Vermiform appendix (tissue), 1 donor: ENCODE results near the genes SH2D7, CRABP1 and CHRNA5.

DNA sequence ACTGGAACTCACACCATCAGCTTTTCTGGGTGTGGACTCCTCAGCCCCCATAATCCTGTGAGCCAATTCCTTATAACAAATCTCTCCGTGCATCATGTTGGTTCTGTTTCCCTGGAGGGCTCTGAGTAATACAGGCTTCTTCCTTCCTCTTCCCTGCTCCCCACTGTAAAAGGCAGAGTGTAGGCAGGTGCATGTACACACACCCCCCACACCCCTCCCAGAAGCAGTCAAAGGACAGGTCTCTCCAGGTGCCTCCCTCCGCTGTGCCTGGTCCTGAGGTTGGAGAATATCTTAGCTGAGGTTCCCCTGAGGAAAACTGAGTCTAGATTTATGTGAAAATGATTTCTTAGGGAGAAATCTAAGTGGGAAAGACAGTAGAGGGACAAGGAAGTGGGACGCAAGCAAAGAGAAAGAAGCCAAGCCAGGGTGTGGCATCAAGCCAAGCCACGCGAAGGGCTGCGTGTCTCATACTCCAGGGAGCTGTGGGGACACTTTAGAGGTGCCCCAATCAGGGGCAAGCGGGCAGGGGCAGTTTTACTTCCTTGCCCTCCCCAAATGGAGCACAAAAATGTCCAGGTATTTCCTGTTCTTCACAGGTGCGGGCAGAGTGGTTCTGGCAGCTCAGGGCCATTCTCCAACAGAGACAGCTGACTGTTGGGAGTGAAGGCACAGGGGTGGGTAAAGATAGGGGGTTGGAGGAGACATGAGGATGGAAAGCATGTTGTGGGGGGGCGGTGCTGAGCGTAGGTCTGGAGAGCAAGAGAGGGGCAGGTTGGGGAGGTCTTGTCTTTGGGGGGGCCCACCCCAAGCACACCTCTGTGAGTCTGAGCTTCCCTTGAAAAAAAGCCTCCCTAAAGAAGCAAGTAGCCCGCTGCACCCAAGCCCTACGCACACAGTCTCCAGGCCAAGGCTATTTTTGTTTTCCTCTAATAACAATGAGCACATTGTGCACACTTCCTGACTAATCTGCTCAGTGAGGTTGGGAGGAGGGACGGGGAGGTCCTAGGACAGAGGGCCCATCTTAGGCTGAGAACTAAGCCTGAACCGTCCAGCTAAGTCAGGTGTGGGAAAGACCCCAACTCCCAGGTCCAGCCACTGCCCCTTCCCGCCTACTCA, 86.8 kb downstream of the HMG20A start:
- PRO-cap, result bidirectional peak, plus-strand start at position 973 of the sequence, minus-strand start at position 894 of the sequence

- PRO-cap, result no peak
These were observed 12.5 kb downstream of the LINGO1 start for GRCh38 chr15:77620067-77620768.

DNA sequence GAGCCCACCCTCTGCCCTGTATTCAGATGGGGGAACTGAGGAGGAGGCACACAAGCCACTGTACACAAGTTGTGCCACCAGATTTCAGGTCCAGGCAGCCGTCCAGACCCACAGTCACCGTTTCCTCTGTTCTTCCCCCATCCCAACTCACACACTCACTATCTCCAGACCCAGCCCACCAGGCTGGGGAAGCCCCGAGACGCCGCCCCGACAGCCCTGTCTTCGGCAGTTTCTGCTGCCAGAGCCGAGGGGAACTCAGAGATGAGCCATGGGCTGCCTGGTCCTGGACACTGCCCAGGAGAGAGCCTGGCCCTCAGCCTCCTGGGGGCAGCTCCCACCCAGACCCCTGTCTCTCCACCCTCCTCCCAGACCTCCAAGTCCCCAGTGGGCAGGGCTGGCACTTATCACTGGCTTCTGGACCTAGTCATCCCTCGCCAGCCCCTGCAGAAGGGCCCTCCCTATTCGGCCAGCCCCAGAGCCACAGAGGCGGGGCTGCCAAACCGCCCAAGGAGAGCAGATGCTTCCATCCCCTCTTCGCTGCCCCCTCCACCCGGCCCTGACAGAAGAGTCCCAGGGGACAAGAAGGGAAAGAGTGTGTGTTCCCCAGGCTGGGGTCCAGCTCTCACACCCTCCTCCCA, 186.6 kb downstream of the TBC1D2B start:
- PRO-cap, result no peak

DNA sequence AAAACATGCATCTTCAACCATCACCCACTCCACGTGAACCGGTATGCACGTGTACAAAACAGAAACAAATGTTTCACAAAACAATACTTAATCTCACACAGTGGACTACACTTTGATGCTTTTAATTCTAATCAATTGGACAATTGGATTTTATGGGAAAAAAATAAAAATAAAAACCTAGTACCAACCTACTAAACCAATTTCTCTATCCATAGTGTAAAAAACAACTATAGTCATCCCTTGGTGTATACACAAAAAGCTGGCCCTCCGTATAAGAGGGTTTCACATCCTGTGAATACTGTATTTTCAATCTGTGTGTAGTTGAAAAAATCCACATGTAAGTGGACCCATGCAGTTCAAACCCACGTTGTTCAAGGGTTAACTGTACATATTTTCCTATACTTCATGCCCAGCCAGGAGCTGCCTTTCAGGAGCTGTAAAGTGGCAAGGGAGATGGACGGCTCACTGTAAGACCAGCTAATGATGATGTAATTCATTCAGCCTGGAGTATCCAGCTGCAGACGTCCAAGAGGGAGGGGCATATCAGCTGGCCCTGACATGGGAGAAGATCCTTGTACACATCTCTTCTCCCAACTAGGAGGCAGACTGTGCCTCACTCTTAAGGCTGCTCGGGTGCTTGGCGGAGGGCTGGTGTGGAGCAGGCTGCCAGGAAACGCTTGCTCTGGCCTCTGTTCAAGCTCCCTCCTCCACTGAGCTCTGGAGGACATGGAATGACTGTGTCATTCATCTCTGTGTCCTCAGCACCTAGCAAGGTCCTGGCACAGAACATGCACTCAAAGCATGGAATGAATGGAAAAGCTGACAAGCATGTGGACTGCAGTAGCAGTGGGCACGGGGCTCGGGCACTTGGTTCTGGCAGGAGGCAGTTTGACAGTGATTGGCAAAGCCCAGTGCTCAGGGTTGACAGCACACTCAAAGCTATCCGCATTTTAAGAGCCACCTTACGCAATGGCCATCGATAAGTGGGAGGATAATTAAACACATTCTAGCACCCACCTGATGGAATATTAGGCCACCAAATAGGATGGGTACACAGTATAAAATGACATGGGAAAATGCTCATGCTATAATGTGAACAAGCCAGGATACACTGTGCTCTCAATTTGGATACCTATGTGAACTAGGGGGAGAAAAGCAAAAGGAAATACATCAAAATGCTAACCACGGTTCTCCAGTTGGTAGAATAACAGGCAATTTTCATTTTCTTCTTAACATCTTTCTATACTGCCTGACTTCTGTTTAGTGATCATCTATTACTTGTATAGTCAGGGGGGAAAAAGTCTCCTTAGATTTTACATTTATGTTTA, 72.5 kb downstream of the TBC1D2B start:
- PRO-cap, result no peak

- PRO-cap, result no peak
These were observed 64.7 kb downstream of the TBC1D2B start for GRCh38 chr15:78012591-78013531.

DNA sequence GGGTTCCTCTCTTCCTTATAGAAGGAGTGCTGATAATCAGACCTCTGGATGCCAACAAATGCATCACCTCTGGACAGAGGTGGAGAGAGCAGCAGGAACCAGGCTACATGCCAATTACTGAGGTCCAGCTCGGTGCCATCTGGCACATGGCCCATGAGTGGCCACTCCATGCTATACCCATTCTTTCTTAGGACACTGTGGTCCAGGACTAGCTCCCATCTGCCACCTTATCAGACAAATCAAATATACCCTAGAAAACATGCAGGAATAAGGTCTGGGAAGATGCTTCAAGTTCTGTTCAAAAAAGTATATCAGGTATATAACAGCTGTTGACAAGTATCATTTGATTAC, 60.6 kb downstream of the TBC1D2B start:
- PRO-cap, result no peak

GRCh38 chr15:78023307-78023918, 54.1 kb downstream of the TBC1D2B start:
- PRO-cap, result no peak

GRCh38 chr15:78048495-78049054, 28.9 kb downstream of the TBC1D2B start:
- PRO-cap, result no peak

GRCh38 chr15:78049977-78050546, 27.4 kb downstream of the TBC1D2B start:
- PRO-cap, result unidirectional peak, minus-strand start at chr15:78050161

- PRO-cap, result no peak
These were observed at the start of gene SH2D7 for GRCh38 chr15:78092362-78092694. SH2D7 (plus strand) TSS chr15:78092561.

DNA sequence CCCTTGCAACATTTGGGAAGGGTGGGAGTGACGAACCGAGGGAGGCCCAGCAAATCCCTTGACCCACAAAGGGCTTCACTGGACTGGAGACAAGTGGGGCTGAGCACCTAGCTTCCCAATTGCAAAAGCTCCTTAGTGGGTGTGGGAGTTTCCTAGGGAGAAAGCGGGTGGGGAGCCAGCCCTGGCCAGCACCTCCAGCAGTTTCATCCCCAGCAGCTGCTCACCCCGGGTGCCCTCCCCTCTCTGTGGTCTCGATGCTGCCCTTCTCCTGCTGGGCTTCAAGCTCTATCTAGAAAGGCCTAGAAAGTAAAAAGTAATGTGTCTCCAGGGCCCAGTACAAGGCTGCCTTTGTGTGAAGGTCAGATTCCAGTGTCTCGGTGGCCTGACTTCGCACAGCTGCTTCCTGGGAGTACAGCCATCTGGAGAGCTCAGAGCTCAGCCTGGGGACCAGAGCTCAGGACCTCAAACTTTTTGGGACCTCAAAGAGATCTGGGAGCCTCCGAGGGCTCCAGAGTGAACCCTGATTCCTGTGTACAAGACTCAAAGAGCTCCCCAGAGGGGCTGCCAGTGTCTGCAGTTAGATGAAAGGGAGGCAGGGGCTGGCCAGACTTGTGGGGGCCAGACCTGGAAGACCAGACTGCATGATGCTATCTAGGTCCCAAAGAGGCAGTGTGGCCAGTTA, 29.4 kb downstream of the ACSBG1 start:
- PRO-cap, result no peak

DNA sequence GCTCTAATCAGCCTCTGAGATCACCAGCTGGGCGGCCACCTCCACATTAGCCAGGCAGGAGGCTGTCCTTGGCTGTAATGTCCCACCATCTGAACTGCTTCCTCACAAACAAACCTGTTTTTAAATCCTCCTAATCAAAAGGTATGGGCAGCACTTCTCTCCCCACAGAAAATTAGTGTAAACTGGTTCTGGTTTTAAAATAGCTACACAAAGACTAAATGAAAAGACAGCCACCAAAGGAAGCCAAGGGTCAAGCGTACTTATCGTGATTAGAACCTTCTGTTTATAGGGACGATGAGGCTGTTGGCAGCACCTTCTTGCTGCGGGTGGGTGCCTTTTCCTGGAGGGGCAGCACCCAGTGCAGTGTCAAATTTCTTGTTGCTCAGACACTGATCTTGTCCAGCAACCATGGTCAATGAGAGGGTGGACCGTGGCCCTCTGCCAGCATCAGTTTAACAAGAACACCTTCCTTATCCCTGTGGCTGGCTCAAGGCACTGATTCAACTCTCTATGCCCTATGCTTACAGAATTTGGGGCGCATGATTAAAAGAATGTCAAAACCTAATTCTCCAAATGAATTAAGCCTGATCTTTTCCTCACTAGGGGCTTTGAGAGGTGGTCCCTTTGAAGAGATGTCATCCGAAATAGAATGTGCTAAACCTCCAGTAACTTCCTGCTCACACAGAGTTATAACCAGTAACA, 24.4 kb downstream of the ACSBG1 start:
- PRO-cap, result no peak

DNA sequence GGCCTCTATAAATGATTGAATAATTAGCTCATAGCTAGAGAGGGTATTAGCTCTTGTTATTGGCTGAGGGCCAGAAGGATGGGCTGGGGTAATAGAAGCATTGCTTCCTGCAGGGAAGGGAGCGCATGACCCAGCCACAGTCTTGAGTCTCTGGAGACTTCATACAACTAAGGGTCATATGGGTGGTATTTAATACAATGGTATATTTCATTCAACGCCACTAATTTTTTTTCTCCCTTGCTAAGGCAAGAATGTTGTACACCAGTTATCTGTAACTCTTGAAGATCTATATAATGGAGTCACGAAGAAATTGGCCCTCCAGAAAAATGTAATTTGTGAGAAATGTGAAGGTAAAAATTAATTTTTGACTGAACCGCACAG, 8.5 kb downstream of the DNAJA4 start:
- PRO-cap, result no peak

DNA sequence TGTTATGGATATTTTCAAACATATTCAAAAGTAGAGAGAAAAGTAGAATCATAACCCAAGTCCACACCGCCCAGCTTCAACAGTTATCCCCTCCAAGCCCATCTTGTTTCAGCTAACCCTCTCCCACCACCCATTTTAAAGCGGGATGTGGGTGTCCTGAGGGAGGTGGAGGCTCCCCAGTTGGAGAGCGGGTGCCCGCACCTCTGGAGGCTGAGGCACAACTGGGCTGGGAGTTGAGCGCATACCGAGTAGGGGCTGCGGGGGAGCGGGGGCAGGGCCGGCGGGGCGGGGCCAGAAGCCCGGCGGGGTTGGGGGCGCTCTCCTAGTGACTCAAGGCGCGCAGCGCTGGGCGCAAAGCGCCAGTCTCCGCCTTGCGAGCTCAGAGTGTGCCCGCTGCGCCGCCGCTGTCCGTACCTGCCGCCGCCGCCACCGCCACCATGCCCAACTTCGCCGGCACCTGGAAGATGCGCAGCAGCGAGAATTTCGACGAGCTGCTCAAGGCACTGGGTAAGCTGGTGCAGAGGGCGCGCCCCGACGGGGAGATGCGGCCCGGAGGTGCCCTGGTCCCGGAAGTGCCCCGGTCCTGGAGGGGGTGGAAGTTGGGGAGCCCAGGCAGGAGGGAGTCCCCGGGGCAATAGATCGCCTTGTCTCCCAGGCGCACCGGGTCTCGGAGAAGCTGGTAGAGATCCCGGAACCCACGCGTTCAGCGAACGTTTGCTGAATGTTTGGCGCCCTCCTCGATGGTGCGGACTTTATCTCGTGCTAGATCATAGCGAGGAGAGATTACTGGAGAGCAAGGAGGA, at the start of gene CRABP1:
Gene CRABP1, plus strand, starts transcription at position 362 of the 803 bp plus-strand sequence.
- PRO-cap, result no peak

DNA sequence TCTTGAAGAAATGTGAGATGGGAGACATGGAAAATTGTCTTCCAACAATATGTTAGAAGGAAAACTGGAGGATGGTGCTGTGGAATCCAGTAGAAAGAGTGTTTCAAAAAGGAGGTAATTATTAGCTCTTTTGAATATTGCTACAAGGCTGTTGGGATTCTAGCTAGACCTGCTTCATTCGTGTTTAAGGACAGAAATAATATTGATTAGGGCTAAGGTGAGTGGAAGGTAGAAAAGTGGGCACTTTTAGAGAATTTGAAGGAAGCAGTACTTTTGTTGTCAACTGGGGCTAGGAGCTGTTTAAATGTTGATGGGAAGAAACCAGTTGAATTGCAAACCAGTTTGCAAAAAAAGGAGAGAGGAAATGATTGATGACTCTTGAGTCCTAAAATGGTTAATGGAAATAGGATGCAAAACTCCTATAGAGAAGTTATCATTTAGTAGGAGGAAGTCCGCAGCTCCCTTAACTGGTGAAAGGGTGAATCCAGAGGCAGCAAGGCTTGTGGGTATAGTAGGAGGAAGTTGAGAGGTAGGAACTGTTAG, 15.2 kb downstream of the IREB2 start:
- PRO-cap, result no peak

GRCh38 chr15:78565079-78565982, at the start of gene CHRNA5:
CHRNA5 (plus strand) TSS chr15:78565520.
- PRO-cap, result bidirectional peak, plus-strand start at chr15:78565540, minus-strand start at chr15:78565271

GRCh38 chr15:78850821-78851370, 21.8 kb upstream of the MORF4L1 start:
- PRO-cap, result no peak

GRCh38 chr15:78876402-78876776, 3.7 kb downstream of the MORF4L1 start:
- PRO-cap, result no peak

DNA sequence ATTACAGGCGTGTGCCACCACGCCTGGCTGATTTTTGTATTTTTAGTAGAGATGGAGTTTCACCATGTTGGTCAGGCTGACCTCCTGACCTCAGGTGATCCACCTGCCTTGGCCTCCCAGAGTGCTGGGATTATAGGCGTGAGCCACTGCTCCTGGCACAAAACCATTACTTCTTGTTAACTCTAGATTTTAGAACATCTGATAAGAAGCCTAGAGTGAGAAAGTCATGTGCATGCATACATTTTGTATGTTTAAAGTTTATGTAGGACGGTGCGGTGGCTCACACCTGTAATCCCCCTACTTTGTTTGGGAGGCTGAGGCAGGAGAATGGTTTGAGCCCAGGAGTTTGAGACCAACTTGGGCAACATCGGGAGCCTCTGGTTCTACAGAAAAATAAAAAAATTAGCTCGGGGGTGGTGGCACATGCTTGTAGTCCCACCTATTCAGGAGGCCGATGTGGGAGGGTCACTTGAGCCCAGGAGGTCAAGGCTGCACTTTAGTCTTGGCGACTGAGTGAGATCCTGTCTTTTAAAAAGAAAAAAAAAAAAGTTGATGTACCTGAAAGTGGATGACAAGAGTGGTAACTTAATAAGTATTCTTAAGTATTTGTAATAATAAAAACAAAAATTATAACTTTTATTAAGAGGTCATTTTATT, 15.4 kb downstream of the MORF4L1 start:
- PRO-cap, result no peak

DNA sequence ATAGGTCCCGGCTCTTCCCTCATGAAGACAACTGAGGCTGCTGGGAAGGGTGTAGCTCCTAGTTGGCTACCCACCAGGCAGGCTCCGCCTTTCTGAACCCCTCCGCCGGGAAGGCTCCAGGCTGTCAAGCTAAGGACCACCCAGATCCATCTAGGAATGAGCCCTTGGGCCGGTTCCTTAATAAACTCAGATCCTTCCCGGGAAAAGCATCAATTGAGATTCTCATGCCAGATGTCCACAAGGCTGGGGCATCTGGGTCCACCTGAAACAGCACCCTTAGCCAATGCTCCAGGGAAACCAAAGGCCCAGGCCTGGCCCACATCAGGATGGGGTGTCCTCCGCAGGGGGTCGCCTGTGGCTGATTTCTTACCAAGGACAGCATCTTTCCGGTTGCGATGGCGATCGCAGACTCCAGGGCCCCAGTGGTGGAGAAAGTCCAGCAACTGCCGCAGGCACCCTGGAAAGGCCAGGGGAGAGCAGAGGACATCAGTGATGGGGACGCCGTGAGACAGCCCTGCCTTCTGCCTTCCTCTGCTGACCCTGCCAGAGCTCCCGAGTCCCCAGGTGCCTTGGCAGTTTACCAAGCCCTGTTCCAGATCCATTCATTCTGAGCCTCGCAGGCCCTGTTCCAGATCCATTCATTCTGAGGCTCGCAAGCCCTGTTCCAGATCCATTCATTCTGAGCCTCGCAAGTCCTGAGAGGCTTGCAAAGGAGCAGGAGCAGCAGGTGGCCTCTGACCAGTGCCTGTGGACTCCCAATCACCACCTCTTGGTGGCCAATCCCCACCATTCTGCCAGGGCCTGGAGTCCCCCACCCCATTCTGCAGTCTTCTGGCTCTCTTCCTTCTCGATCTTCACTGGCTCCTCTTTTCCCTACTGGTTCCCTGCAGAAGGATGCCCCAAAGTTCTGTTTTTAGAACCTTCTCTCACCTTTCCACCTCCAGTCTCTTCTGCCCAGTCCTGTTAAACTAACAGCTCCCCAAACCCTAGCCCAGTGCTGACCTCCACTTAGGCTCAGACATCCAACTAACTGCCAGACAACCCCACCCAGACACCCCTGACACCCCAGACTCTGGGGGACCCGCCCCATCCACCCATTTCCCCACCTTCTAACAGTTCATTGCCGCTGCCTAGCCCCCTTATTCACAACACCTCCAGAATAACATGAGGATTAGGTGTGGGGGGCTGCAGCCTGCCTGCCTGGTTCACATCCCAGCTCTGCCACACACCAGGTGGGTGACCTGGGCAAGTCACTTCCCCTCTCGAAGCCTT, 12.4 kb downstream of the CTSH start:
- PRO-cap, result no peak